AG04450 (cell line): ENCODE measurements around the gene L3MBTL1.

DNA sequence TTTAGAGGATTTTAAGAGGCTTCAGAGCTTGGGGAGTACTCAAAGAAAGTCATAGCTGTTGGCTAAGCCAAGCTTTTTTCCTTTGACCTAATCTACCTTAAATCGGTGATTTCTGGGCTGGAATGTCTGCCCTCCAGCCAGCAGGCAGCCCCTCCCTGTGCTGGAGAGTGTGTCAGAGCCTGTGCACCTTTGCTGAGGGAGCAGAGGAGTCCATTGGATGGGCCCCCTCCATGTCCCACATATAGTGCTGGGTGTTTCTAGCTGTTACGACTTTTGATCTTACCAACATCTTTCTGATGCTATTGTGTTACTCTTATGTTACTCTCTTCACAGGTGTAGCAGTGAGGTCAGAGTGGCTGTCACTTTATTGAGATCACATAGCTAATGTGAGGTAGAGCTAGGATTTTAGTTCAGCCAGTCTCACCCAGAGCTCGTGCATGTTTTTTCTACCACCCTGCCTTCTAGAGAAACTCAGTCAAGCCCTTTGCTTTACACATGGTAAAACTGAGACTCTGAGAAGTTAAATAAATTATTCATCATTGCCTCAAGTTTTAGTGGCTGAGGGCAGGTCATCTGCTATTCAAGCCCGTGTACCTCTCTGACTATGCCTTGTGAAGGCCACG is 21.1 kb downstream of the PLCG1 start:
- CAGE, long polyA plus RNA: no peak
- RRBS: no CpG with 5 or more reads among the region's 5 CpGs

DNA sequence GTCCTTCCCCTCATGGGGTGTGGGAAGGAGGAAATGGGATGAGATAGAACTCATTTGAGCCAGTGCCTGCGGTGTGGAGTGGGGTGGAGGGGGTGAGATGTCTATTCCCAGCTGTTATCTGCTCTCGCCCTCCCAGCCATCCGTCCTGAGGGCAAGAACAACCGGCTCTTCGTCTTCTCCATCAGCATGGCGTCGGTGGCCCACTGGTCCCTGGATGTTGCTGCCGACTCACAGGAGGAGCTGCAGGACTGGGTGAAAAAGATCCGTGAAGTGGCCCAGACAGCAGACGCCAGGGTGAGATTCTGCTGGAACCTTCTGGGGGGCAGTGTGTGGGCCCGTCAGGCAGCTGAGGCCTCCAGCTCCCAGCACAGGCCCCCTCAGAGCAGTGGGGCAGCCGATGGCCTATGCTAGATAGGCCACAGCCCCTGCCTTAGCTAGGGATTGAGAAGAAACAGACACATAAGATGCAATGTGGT is 32.7 kb downstream of the PLCG1 start:
- CAGE, long polyA plus RNA: no peak
- RRBS: no CpG with 5 or more reads among the region's 12 CpGs

- CAGE, long polyA plus RNA: no peak
- RRBS: no CpG with 5 or more reads among the region's 4 CpGs
Measured at GRCh38 chr20:41234465-41235089, 83.0 kb downstream of the ZHX3 start.

DNA sequence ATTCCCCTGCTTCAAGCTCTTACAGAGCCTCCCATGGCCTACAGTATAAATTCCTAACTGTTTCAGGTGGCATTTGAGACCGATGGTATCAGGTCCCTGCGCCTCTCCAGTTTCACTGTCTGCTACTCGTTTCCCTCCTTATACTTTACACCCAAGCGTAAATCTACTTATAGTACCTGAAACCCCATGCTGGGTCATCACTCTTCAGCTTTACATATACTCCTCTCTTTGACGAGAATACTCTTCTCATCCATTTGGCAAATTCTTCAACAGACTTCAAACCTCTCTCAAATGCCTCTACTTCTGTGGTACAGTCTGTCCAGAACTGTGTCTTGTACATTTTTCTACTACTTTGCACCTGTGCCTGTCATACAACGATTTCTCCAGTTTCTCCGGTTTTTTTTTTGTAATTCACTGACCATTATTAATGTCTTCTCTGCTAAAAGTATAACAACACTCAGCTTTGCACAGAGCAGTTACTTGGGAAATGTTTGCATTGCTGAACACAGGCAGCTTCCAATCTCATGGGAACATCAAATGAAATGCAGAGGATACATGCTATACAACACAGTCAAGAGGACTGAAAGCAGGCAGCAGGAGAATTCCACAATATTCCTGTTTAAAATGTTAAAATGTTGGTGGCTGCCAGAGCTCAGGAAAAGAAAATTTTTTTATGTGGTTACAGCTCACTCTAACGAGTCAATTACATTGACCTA is 69.4 kb downstream of the ZHX3 start:
- CAGE, long polyA plus RNA: no peak
- RRBS: no CpG with 5 or more reads among the region's 8 CpGs

DNA sequence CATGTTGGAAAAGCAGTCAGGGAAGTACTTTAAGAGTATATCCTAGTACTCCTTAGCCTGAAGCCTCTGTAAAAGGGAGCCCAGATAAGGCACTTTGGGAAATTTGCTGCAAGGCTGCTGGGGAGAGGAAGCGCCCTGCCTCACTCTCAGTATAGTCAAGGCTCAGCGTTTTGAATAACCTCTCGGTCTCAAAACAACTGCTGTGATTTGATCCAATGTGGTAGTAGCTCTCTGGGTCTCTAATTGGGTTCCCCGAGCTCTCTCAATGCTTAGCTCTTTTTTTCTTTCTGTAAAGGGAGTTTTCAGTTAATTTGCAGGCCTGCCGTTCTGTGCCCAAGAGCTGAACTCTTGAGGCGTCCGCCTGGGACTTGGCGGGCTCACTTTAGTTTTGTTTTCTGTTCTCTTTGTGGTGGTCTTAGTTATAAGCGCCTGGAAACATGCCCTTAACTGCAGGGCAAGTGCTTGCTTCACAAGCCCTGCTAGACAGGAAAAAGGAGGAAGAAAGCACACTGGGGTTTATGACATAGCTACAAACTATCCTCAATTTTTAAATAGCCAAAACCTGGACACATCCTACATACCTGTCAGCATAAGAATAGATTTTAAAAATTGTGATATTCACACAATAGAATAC is 41.1 kb downstream of the ZHX3 start:
- CAGE, long polyA plus RNA: no peak
- RRBS: no CpG with 5 or more reads among the region's 9 CpGs

GRCh38 chr20:41414972-41415647 is 48.5 kb upstream of the EMILIN3 start:
- CAGE, long polyA plus RNA: no peak
- RRBS: no CpG with 5 or more reads among the region's 11 CpGs

DNA sequence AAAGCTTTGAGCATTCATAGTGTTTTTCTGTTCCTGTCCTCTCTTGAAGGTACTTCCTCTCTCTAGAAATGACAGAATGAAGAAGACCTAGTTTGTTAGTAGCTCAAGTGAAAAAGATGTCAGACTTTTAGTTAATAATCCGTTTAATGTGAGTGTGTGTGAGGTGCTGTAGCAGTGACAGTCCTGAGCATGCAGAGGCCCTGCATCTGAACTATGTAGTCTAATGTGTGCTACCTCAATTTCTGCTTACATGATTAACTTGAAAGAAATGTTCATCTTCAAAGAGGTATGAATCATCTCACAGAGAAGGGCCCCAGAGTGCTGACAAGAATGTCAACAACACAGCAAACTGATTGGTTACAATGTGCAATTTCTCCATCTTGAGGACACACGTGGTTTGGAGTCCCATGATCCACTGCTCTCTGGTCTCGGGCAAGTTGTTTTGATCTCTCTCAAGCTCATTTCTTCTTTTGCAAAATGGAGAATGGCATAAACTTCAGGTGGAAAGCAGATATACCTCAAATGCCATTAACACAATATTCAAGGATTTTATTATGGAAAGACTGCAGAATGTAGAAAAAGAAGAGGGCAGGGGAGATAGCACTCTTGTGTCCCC is 61.7 kb upstream of the EMILIN3 start:
- CAGE, long polyA plus RNA: no peak
- RRBS: no CpG with 5 or more reads among the region's 3 CpGs

GRCh38 chr20:41452740-41453212 is 86.2 kb upstream of the EMILIN3 start:
- CAGE, long polyA plus RNA: no peak
- RRBS: no CpG with 5 or more reads among the region's 17 CpGs

GRCh38 chr20:43457947-43458179 is 167 bp downstream of the SRSF6 start:
- CAGE, long polyA plus RNA: no peak
- RRBS: no CpG with 5 or more reads among the region's 26 CpGs

DNA sequence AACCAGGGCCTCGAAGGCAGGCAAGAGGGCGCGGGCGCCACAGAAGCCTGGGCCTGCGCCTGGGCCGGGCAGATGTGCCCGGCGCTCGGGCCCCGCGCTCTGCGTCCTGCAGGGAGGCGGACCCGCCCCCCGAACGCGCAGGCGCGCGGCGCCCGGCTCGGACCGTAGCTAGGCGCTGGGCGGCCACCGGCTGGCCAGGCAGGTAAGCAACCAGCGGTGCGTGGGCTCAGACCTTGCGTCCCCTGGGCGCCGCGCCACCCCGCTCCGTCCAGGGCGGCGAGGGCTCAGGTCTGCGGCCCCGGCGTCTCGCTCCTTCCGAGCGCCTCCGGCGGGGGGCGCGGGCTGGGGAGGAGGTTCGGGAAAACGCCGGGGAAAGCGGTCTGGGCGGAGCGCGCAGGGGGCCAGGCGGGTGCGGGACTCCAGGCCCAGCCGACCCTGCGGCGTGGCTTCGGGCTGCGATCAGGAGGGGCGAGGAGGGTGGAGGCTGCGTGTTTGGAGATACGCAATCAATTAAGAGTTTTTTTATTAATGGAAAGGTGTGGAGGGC is at the start of gene L3MBTL1:
Gene L3MBTL1 (plus strand): TSS at position 155 of the 547 bp plus-strand sequence.
- CAGE, long polyA plus RNA: no peak
- RRBS: 2% methylated on average over 30 of the region's 64 CpGs

- CAGE, long polyA plus RNA: no peak
- RRBS: 73% methylated on average over 7 of the region's 11 CpGs
Measured at GRCh38 chr20:43904298-43904674, 10.4 kb upstream of the TOX2 start.

GRCh38 chr20:43921386-43921907 is 6.8 kb downstream of the TOX2 start:
- CAGE, long polyA plus RNA: no peak
- RRBS: no CpG with 5 or more reads among the region's 5 CpGs

- CAGE, long polyA plus RNA: no peak
- RRBS: 95% methylated on average over 3 of the region's 15 CpGs
Measured at GRCh38 chr20:44051340-44051682, 135.7 kb downstream of the JPH2 start.

GRCh38 chr20:44089824-44090318 is 97.1 kb downstream of the JPH2 start:
- CAGE, long polyA plus RNA: no peak
- RRBS: no CpG with 5 or more reads among the region's 3 CpGs

GRCh38 chr20:44166042-44167025 is 20.7 kb downstream of the JPH2 start:
- CAGE, long polyA plus RNA: no peak
- RRBS: no CpG with 5 or more reads among the region's 11 CpGs

DNA sequence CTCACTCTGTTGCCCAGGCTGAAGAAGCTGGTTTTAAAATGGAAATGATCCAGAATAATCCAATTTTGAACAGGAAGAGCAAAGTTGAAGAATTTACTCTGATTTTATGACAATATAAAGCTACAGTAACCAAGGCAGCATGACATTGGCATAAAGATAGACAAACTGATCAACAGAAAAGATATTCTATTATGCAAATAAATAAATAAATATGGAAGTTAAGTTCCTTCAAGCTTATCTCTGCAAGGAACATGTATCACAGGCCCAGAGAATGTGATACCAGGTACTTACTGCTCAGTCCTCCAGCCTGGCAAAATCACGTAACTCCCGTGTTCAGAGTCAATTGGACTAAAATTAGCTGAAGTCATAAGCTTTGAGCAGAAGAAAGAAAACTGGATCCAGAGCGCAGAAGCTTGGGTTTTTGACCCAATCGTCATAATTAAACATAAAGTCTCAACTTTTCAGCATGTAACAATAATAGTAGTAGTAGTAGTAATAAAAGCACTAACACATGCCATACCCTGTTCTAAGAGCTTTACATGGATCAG is 8.3 kb downstream of the JPH2 start:
- CAGE, long polyA plus RNA: no peak
- RRBS: no CpG with 5 or more reads among the region's 4 CpGs

GRCh38 chr20:44351655-44352651 is 3.5 kb upstream of the HNF4A start:
- CAGE, long polyA plus RNA: no peak
- RRBS: no CpG with 5 or more reads among the region's 12 CpGs

DNA sequence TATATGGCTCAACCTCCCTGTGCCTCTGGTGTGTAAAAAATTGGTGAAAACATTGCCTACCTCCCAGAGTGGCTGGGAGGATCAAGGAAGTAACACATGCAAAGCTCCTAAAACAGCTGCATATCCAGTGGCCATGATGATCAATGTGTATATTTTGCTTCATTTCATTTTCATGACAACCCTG is 38.0 kb downstream of the HNF4A start:
- CAGE, long polyA plus RNA: no peak

- CAGE, long polyA plus RNA: no peak
- RRBS: 45% methylated on average over 15 of the region's 30 CpGs
Measured at GRCh38 chr20:44410830-44411797, 55.6 kb downstream of the HNF4A start.

GRCh38 chr20:44427464-44428167 is 48.1 kb upstream of the TTPAL start:
- CAGE, long polyA plus RNA: no peak
- RRBS: no CpG with 5 or more reads among the region's 7 CpGs